Neural progenitor cell (in vitro differentiated cells): ENCODE results near the genes SH3D19, GATB and MND1.

DNA sequence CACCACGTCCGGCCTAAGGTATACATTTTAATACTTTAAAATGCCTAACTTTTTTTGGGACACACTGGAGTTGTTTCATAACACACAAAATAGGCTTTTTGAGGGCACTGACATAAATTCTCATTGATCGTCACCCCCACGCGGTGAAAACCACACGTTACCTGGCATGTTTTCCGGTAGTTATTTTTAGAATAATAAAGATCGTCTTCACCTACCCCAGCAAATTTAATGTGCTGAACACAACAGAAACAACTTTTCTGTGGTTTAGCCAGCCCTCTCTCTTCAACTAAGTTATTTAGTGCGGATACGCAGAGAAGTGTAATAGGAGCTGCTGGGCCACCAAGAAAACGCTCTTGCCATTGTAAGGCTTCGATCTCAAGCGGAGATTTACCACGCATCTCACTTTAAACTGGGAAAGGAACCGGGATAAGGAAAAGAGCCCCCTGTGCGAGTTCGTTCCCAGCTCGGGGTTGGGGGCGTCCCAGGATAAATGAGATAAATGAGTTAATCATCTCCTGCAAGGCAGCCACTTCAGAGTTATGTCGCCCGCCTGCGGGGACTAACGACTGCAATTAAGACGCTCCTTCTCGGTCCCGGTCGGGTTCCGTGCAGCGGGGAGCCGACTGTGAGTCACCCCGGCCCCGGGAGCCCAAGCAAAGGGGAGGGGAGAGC is 597 bp upstream of the ARHGAP10 start:
- RAMPAGE, long total RNA: no peak

GRCh38 chr4:147830806-147831479 is 99.1 kb downstream of the ARHGAP10 start:
- RAMPAGE, long total RNA: no peak

DNA sequence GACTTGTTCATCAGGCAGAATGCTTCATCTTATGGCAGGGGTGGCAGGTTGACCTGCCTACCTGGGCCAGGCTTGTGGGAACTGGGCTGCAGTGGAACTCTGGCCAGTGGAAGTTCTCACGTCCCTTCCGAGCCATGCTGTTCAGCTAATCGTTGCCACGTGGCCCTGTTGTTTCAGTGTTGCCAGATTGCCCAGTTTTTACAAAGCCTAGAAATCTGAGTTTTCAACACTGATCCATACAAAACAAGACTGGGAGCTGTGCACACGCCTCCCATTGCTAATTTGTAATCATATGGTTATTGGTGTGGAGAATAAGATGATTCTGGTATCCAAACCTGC is 291.9 kb downstream of the ARHGAP10 start:
- RAMPAGE, long total RNA: no peak

DNA sequence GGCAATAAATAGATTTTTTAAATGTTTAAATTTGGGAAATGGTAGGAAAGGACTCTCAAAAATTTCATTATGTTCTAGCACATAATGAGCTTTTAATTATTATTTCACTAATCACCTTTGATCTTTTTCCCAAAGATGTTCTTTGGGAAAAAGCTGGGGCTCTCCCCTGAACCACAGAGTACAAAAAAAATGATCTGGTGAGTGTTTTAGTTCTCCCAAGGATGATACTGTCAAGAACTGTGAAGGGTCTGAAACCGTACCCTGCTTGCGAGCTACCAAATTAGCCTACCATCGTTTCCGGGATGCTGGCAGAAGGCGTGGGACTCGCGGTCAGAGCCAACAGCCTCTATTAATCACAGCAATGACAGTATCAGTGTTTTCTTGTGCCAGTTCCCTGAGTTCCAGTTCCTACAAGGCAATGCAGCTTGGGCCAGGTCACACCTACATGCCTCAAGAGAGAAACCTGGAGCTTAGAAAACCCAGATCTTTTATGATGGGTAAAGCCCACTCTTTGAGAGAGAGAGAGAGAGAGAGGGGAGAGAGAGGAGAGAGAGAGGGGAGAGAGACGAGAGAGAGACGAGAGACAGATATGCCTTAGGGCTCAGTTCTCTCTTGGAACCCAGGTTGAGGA is 327.7 kb downstream of the ARHGAP10 start:
- RAMPAGE, long total RNA: no peak

GRCh38 chr4:148060365-148061513 is 328.9 kb downstream of the ARHGAP10 start:
- RAMPAGE, long total RNA: no peak

DNA sequence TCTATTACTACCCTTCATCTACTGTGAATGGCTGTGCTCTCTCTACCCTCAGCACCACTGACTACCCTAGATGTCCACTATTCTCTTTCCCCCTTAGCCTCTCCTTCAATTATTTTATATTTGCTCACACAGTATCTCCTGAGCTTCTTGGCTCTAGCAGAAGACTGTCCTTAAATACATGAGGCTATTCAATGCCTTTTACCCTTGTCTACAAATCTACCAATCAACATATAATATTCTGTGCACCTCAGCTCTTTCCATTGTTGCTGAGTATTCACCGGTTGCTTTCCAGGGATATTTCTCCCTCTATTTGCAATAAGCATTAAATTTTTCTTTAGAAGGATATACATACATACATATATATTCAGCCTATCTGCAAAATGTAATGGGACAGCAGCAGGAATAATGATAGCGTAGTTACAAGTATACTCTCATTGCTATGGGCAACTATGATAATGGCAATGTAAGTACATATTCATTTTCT is 19.9 kb upstream of the MAB21L2 start:
- RAMPAGE, long total RNA: no peak

DNA sequence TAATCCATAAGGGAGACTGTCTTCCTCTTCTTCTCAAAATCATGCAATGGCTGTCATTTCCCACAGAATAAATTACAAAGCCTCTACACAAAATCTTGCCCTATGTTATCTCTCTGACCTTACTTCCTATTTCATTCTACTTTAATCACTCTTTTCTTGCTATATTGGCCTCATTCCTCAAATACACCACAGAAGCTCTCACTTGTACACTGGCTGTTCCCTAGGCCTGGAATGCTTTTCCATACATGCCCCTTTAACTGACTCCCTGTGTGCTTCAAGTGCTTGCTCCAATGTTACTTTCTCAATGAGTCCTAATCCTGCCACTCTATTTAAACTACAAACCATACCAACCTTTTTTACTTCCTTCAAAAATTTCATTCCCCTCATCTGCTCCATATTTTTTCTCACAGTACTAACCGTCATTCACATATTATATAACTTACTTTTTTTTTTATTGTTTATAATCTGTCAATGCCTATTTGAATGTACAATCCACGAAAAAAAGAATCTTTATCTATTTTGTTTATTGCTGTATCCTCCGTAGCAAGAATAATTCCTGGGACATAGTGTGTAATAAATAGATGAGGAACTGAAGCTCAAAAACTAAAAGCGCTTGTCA is 177.4 kb downstream of the MAB21L2 start:
- RAMPAGE, long total RNA: no peak

- RAMPAGE, long total RNA: no peak
These were observed 42.4 kb downstream of the RPS3A start for GRCh38 chr4:151141785-151142249.

- RAMPAGE, long total RNA: no peak
These were observed 47.6 kb downstream of the RPS3A start for GRCh38 chr4:151147088-151147372.

GRCh38 chr4:151169214-151169589 is 69.8 kb downstream of the RPS3A start:
- RAMPAGE, long total RNA: no peak

DNA sequence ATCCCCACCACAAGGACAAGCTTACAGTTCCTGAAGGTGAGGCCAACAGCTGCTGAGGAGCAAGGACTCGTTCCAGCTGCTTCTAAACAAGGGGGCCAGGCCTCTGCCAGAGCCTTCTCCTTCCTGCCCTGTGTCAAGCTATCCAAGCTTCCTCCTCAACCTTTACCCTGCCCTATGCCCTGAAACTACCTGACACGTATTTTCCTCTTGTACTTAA is 8.8 kb downstream of the SH3D19 start:
- RAMPAGE, long total RNA: no peak

- RAMPAGE, long total RNA: no peak
These were observed 1.2 kb downstream of the SH3D19 start for GRCh38 chr4:151324174-151324630.

GRCh38 chr4:151325400-151326203 is at the start of gene SH3D19:
Gene SH3D19 (minus strand): TSS chr4:151325605.
- RAMPAGE, long total RNA: no peak

GRCh38 chr4:151715968-151716304 is 44.9 kb downstream of the GATB start:
- RAMPAGE, long total RNA: no peak

DNA sequence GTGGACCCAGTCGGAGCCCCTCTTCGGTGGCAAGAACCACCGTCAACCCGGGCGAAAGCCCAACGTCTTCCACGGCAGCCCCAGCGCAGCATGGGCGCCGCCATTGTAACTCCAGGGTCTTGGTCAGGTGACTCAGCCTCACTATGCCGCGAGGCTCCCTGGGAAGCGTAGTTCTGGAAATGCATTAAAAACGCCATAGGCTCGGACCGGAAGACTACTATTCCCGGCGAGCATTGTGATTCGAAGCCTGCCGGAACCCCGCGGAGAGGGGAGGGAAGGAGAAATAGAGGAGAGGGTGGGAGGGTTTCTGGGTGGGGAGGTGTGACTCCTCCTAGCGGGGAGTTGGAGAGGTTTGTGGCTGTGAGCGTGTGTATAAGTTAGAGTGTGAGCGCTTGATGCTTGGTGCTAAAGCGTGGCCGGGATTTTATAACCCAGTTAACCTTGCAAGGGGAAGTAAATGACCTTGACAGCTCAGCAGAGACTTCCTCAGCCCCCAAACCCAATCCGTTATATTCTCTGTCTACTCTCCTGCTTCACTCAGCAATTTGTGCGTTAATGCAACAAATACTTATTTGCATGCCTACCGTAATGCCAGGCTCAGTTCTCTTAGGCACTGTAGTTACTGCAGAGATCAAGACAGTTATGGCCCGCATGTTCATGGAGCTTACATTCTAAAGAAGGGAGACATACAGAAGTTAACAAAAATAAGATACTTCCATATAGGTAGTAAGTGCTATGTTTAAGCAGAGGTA is at the start of gene GATB:
GATB (minus strand) TSS at position 129 of the 752 bp plus-strand sequence.
- RAMPAGE, long total RNA: start-site peak on the minus strand centred at position 113 of the sequence, 43 bp wide, 39 and 34 reads in 2 replicates

DNA sequence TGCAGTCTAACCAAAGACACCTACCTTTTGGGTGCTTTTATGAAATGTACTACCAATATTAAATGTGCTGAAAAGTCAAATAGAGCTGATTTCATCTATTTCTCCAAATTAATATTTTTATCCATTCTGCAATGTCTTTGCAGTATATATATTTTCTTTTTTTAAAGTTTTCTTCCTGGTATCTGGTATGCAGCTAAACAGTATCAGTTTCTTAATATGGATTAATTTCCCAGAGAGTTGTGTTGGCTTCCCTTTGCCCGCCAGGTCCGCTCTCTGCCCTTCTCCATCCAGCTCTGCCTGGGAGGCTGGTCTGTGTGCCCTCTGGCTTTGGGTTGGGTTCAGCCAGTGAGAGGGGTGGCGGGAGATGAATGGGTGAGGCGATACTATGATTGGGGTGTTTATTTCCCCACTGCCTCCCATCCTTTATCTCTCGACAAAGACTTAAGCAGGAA is 204.2 kb upstream of the GATB start:
- RAMPAGE, long total RNA: no peak

DNA sequence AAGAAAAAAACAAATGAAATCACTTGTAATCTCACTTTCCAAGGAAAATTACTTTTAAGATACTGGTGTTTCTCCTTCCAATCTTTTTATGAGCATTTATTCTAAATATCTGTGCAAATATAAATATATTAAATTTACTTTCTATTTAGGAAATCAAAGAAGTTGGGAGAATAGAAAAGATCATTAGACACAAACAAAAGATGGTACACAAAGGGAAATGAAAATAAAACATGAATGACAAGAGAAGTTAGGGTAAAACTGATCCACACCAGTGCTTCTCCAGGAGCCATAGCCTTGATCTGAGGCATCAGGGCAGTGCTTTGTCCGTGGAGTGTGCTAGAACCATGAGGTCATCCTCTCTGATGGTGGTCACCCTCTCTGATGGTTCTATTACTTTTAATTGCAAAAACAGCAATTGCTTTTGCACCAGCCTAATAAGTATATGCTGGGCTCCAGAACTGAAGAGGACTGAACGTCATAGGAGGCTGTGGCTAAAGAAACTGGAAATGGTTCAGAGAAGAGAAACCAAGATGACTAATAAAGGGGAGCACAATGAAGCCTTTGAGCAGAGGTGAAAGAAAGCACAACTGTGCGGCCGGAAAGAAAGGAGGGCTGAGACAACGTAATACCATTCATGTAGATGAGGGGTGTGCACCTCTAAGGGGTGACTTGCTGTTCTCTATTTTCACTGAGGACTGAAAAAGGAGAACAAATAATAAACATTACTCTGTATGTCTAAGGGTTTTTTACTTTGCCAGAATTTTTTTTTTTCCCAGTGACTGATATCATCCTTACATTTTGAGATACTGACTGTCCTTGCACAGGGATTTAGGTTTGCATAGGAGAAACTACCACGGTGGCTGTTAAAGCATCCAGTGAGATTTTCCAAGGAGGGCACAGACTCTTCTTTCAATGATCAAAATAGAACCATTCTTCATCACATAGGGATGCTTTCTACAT is 17.0 kb upstream of the TMEM154 start:
- RAMPAGE, long total RNA: no peak

GRCh38 chr4:153115507-153116767 is 88.3 kb upstream of the TRIM2 start:
- RAMPAGE, long total RNA: no peak

- RAMPAGE, long total RNA: no peak
These were observed 51.0 kb upstream of the TRIM2 start for GRCh38 chr4:153152793-153154034.

DNA sequence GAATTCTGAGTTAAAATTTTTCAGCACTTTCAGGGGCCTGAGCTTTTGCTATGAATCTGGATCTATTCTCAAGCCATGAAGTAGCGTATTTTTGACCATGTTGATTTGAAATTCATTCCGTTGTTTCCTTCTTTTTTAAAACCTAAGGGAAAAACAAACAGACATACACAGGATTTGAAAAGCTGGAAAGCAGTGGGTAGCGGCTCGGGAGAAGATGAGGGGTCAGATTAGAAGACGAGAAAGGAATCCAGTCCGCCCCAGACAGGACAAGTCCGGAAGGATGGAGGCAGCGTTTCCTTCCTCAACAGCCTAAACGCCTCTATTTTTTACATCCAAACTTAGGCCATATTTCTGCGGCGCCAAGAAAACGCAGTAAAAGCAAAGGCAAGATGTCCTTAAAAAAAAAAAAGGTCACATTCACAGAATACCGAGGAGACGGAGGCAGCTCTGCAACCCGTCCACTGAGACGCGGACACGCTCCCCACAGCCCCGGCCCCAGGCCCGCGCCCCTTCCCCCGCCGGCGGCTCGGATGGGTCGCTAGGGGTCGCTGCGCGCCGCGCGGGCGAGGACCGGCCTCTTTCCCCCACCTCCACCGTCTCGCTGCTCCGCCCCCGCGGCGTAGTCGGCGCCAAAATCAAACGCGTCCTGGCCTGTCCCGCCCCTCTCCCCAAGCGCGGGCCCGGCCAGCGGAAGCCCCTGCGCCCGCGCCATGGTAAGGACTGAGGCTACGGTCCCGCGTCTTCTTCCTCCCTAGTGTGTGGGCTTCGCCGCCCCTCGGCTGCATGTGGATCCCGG is at the start of gene MND1:
MND1 (plus strand) TSS at position 661 of the 796 bp plus-strand sequence.
- RAMPAGE, long total RNA: start-site peak on the plus strand centred at position 679 of the sequence, 47 bp wide, 2,166 and 4,197 reads in 2 replicates